Right atrium auricular region (tissue), 2 donors: Measurements from ENCODE around the genes TEX33 and KCTD17.

GRCh38 chr22:36291808-36292372 lies 39.0 kb downstream of the APOL1 start:
- PRO-cap = no peak
- RAMPAGE, long total RNA, 2 experiments = no peak in any of the 2 experiments

DNA sequence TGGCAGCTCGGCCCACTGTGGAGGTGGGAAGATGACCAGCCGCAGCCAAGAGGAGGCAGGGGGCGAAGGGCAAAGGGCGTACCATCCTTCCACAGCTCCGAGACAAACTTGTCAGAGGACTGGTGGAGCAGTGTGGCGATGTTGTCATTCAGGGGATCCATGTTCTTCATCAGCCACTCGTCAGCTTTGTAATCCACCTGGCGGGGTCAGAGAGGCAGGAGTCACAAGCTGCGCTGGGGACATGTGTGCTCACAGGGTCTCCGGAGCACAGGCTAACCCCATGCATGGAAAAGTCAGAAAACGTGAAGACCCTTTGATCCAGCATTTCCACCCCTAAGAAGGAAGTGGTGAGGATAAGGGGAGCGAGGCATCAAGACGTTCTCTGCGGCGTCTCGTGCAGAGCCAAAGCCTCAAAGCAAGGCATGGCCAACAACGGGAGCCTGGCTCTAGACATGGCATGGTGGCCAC lies 56.3 kb downstream of the APOL1 start:
- PRO-cap = no peak
- RAMPAGE, long total RNA, 2 experiments = no peak in any of the 2 experiments

DNA sequence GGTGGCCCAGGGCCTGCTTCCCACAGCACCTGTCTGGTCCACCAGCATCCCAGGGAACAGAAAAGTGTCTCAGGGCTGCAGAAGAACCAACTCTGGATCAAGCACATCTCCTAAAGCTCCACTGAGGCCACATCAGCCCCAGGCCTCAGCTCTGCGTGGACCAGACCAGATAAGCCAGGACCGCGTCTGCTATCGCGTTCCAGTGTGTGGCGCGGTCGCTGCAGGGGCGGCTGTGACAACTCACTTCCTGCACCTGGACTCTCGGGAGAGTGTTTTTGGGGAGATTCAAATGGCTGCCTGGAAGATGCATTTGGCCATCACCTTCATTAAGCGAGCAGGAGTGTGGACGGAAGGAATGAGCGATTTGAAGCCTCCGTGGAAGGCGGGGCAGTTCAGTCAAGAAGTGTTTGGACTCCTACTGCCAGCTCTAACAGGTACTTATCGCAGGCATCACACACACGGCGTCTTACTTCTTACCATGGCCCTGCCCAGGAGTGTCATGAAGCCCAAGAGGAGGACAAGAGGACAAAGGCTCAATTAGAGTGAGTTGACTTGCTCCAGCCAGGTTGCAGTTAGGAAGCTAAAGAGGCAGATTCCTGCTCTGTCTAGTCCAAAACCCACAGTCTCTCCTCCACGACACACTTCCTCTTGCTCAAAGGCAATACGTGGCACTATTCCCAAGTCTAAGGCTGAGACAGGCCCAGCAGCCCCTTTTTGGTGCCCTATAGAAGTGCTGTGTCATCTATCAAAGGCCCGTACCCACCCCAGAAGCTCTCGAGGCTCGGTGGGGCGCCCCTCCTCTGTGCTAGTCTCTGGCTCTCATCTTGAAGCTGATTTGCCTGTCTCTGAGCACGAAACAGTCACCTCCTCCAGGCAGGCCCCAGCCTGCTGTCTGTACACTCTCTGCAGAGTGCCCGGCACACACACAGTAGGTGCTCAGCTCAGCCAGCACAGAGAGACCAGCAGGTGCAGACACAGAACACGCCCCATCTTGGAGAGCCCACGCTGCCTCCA lies 53.1 kb downstream of the MYH9 start:
- PRO-cap = bidirectional peak, plus-strand start at position 197 of the sequence, minus-strand start at position 63 of the sequence; bidirectional peak, plus-strand start at position 564 of the sequence, minus-strand start at position 581 of the sequence
- RAMPAGE, long total RNA, 2 experiments = no peak in any of the 2 experiments

- PRO-cap = no peak
- RAMPAGE, long total RNA, 2 experiments = no peak in any of the 2 experiments
These were observed 28.6 kb downstream of the MYH9 start for GRCh38 chr22:36359239-36359530.

GRCh38 chr22:36362745-36363438 lies 24.9 kb downstream of the MYH9 start:
- PRO-cap = no peak
- RAMPAGE, long total RNA, 2 experiments = no peak in any of the 2 experiments

GRCh38 chr22:36367882-36368944 lies 19.6 kb downstream of the MYH9 start:
- PRO-cap = unidirectional peak, minus-strand start at chr22:36368165; bidirectional peak, plus-strand start at chr22:36368772, minus-strand start at chr22:36368787
- RAMPAGE, long total RNA, 2 experiments = no peak in any of the 2 experiments

DNA sequence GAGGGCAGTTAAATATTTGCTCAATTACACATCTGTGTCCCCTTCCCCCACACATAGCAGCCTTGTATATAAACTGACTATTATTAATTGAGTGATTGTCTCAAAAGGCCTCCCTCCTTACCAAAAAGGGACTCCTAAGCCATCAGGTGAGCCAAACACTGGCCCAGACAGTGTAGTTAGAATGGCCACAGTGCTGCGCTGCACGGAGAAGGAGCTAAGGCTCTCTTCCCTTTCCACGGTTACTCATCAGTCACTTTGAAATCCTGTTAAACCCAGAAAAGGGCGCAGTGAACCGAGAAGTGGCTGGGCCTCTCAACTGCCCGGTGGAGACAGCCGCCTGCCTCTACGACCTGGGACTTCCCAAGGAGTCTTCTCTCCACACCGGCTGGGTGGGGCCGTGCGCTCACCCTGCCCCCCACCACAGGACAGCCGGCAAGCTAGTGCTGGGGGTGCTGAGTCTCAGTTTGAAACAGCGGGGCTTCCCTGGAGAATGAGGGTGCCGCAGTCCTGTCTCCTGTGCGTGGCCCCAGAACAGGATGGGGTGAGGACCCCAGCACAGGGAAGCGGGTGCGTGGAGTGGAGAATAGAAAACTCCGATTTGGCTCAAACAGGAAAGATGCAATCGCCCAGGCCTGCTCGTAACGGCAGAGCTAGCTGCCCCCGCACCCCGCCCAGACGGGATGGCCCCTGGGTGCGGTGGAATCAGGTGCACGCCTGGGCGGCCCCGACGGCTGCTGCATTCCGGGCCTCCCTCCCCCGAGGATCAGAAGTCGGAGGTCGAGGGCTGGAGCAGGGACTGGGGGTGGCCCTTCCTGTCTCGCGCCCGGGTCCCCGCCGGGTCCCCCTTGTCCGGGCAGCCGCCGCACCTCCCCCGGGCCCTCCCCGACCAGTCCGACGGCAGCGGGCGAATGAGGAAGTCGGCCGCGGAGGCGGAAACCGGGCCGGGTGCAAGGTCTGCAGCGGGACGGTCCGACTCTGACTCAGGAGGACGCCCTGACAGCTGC lies 1.2 kb downstream of the MYH9 start:
- PRO-cap = bidirectional peak, plus-strand start at position 467 of the sequence, minus-strand start at position 362 of the sequence; bidirectional peak, plus-strand start at position 766 of the sequence, minus-strand start at position 764 of the sequence; bidirectional peak, plus-strand start at position 983 of the sequence, minus-strand start at position 910 of the sequence
- RAMPAGE, long total RNA, 2 experiments = no peak in any of the 2 experiments

DNA sequence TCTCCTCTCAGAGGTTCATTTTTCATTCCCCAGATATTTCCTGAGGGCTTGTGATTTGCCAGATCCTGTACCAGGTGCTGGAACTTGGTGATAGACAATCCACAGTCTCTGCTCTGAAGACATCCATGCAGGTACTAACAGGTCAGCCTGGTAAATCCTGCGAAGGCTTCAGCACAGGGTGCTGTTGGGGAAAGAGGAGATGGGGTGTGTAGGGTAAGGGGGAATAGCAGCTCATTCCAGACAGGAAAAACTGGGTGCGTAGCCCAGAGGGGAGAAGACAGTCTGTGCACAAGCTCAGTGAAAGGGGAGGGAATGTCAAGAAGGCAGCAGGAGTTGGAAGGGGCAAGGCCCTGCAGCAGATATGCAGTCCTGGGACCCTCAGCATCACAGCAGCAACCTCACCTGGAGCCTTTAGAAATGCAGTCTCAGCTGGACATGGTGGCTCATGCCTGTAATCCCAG lies 8.3 kb upstream of the MYH9 start:
- PRO-cap = no peak
- RAMPAGE, long total RNA, 2 experiments = no peak in any of the 2 experiments

DNA sequence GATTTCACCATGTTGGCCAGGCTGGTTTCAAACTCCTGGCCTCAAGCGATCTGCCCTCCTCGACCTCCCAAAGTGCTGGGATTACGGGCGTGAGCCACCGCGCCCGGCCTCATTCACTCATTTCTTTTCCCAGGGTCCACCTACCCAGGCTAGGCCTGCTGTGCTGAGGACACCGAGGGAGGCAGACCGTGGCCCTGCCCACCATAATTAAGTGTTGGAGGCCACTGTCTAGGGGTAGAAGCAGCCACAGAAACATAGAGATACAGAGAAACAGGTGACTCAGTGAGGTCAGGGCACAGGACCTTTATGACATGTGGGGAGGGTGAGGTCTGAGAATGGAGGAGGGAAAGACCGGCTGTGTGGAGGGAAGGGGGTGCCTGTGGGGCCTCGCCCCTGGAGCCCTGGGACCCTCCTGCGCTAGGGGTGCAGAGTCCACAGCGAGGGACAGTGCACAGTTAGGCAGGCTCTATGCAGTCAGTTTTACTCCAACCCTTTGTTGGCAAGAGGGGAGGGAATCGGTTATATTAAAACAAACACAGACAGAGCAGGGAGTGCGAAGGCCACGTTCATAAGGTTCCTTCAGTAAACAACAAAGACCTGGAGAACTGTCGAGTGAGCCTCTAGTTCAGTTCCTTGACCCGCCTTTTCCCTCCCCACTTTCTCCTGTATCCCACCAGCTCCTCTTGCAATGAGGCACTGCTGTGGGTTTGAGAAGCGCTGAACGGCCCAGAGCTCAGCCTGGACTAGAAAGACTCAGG lies 46.8 kb downstream of the TXN2 start:
- PRO-cap = no peak
- RAMPAGE, long total RNA, 2 experiments = no peak in any of the 2 experiments

DNA sequence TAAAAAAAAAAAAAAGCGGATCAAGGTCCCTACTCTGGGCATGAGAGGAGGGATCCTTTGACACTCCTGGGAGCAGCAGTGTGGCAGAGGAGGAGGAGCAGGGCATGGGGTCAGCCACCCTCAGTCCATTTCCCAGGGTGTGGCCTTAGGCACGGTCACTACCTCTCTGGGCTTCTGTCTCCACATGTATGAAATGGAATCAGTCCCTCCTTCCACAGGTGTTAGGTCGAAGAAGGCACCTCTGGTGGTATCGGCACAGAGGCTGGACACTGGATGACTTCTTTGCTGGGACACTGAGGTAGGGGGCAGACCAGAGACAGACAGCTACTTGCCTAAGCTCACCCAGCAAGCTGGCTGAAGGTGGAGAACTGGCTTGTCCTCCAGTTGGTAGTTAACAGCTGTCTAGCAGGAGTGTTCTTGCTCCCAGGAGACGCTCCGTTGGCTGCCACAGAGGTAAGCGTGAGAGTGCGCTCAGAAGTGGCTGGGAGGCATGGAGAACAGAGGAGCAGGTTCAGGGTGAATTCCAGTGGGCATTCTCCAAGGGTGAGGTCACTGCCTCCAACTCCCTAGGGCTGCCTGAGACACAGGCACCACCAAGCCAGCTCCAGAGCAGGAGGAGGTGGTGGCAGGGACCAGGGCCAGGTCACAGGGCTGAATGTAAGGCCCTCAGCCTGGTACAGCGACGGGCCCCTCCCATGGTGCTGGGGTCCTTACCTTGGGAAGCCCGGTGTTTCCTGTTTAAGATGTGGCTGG lies 19.5 kb downstream of the TXN2 start:
- PRO-cap = bidirectional peak, plus-strand start at position 607 of the sequence, minus-strand start at position 499 of the sequence
- RAMPAGE, long total RNA, 2 experiments = start-site peak on the minus strand in 1 of 2 experiments, centred at position 471 of the sequence, 5 reads per replicate

GRCh38 chr22:36781945-36782361 lies 6.0 kb upstream of the IFT27 start:
- PRO-cap = no peak
- RAMPAGE, long total RNA, 2 experiments = no peak in any of the 2 experiments

- PRO-cap = no peak
- RAMPAGE, long total RNA, 2 experiments = no peak in any of the 2 experiments
These were observed 25.3 kb downstream of the CSF2RB start for GRCh38 chr22:36938692-36939189.

DNA sequence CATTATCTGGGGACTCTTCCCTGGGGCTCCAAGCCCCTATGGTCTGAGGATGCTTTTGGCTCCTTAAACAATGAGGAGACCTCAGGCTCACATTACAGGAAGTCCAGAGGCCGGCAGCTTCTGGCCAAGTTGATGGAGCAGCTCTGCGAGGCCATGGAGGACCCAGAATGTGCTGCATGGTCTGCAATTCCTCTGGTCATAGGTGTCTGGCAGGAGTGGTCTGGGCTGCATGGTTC lies 17.4 kb downstream of the TEX33 start:
- PRO-cap = no peak
- RAMPAGE, long total RNA, 2 experiments = no peak in any of the 2 experiments

- PRO-cap = no peak
- RAMPAGE, long total RNA, 2 experiments = no peak in any of the 2 experiments
These were observed at the start of gene TEX33 for GRCh38 chr22:37007560-37008036. Gene TEX33, minus strand, starts transcription at chr22:37007851.

GRCh38 chr22:37018470-37019195 lies 614 bp downstream of the TST start:
- PRO-cap = no peak
- RAMPAGE, long total RNA, 2 experiments = no peak in any of the 2 experiments

DNA sequence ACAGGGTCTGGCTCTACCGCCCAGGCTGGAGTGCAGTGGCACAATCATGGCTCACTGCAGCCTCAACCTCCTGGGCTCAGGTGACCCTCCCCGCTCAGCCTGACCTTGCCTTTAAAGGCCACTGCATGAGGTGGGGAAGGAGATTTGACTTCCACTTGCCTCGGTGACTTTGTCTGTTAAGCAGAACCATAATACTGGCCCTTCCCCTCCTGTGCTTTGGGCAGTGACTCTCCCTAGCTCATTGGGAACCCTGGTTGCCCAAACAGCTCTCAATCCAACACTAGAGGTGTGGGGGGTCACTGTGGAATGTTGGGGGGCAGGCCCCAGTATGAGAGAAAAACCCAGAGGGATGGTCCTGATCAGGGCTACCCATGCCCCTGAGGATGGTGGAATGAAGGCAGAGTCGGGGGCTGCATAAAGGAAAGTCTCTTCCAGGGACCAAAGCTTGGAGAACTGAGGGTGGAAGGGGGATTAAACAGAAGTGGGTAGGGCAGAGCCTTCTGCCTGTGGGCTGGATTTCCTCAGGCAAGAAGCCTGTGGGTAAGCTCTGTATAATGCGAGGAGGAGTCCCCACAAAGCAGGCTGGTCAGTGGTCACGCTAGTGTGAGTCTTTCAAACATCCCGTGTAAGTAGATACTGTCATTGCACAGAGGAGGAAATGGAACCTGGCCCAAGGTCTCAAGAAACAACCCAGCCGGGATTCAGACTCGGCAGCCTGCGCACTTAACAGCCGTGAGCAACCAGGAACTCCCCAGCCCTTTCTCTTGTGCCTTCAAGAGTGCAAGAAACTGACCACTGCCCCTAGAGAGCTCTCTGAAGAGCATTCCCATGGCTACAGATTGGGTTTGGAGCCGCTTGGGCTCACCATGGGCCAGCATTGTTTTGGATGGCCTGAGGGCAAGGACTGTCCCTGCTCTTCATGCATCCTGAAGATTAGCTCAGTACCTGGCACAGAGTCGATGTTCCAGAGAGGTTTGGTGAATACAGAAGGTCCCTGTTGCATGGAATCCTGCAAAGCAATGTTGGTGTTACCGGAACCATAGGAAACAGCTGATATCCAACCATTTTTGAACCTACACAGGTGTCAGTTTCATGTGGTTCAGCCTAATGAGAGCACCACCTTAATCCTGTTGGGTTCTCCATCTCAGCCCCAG lies 5.8 kb downstream of the MPST start:
- PRO-cap = no peak
- RAMPAGE, long total RNA, 2 experiments = no peak in any of the 2 experiments

DNA sequence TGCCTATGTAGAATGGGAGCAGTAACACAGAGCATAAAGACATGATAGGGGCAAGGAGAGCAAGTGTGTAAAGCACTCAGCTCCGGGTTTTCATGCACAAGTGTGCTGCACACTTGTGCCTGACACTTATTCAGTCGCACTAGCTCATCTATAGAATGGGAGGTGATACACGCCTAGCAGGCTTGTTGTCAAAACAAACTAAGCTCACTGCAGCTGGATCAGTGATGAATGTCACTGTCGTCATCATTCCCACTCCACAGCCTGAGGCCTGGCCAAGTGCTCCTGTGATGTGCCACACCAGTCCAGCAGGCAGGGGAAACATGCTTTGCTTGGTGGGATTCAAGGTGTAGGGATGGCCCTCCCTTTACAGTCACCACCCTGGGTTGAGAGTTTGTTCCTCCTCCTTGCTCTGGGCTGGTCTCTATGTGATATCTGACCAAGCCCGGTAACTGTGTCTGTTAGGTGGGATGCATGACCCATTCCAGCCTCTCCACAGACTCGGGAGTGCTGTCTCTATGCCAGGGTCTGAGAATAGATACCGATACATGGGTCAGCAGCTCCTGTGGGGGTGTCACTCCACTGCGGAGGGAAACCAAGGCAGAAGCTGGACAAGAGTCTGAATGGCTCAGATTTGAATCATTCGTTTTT lies 6.9 kb downstream of the MPST start:
- PRO-cap = unidirectional peak, plus-strand start at position 295 of the sequence
- RAMPAGE, long total RNA, 2 experiments = no peak in any of the 2 experiments

DNA sequence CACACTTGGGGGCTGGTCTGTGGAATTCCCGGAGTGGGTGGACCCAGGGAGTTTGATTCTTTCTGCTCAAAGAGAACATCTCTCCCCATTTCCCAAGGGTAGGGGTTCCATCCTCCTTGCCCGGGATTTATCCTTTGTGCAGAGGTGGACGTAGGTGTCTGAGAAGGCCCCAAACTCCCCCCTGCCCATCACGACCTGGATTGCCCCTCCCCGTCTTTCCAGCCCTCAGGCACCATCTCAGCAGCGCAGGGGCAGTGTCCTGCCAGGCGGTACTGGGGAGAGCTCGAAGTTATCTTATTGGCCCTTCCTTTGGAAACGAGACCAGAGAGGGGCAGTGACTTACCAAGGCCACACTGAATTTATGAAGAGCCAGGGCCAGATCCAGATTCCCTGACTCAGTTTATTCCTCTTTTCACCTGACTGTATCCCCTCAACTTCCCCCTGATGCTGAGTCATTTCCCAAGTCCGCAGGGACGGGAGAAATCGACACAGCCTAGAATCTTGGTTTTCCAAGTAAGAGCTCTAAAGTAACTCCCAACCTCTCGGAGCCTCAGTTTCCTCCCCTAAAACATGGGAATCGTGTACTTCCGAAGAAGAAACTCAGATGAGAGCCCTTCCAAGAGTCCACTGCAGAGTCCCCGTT lies 10.8 kb downstream of the MPST start:
- PRO-cap = no peak
- RAMPAGE, long total RNA, 2 experiments = no peak in any of the 2 experiments

- PRO-cap = bidirectional peak, plus-strand start at chr22:37051744, minus-strand start at chr22:37051588
- RAMPAGE, long total RNA, 2 experiments = no peak in any of the 2 experiments
These were observed at the start of gene KCTD17 for GRCh38 chr22:37051097-37052357. Gene KCTD17, plus strand, starts transcription at chr22:37051742.

GRCh38 chr22:37062986-37063669 lies 11.6 kb downstream of the KCTD17 start:
- PRO-cap = no peak
- RAMPAGE, long total RNA, 2 experiments = no peak in any of the 2 experiments